ENCODE data around the gene CNTRL.

DNA sequence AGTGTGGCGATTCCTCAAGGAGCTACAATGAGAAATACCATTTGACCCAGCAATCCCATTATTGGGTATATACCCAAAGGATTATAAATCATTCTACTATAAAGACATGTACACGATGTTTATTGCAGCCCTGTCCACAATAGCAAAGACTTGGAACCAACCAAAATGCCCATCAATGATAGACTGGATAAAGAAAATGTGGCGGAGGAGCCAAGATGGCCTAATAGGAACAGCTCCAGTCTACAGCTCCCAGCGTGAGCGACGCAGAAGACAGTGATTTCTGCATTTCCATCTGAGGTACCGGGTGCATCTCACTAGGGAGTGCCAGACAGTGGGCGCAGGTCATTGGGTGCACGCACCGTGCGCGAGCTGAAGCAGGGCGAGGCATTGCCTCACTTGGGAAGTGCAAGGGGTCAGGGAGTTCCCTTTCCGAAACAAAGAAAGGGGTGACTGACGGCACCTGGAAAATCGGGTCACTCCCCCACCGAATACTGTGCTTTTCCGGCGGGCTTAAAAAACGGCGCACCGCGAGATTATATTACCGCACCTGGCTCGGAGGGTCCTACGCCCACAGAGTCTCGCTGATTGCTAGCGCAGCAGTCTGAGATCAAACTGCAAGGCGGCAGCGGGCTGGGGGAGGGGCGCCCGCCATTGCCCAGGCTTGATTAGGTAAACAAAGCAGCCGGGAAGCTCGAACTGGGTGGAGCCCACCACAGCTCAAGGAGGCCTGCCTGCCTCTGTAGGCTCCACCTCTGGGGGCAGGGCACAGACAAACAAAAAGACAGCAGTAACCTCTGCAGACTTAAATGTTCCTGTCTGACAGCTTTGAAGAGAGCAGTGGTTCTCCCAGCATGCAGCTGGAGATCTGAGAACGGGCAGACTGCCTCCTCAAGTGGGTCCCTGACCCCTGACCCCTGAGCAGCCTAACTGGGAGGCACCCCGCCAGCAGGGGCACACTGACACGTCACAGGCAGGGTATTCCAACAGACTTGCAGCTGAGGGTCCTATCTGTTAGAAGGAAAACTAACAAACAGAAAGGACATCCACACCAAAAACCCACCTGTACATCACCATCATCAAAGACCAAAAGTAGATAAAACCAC, 200.0 kb downstream of the BRINP1 start:
- PRO-cap: no peak

- PRO-cap: no peak
These were observed 186.9 kb upstream of the BRINP1 start for GRCh38 chr9:119555930-119556746.

- PRO-cap: no peak
These were observed 102.8 kb downstream of the CDK5RAP2 start for GRCh38 chr9:120477249-120477541.

- PRO-cap: no peak
These were observed 92.7 kb downstream of the CDK5RAP2 start for GRCh38 chr9:120487109-120487851.

DNA sequence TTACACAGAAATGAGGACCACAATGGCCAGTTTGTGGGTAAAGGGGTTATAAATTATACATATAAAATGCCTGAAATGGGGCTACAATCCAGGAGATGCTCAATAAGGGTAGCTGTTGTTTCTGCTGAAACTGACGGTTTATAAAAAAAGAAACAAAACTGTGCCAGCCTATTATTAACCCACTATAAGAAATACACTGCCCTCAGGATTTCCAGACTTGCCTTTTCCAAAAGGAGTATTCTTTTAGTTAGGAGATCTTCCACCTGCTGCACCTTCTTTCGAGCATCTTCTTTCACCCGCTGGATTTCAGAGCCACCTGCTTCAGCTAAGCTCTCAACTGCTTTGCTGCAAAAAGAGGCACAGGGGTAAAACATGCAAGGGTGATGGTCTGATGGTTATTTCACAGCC, 41.1 kb downstream of the CDK5RAP2 start:
- PRO-cap: no peak

DNA sequence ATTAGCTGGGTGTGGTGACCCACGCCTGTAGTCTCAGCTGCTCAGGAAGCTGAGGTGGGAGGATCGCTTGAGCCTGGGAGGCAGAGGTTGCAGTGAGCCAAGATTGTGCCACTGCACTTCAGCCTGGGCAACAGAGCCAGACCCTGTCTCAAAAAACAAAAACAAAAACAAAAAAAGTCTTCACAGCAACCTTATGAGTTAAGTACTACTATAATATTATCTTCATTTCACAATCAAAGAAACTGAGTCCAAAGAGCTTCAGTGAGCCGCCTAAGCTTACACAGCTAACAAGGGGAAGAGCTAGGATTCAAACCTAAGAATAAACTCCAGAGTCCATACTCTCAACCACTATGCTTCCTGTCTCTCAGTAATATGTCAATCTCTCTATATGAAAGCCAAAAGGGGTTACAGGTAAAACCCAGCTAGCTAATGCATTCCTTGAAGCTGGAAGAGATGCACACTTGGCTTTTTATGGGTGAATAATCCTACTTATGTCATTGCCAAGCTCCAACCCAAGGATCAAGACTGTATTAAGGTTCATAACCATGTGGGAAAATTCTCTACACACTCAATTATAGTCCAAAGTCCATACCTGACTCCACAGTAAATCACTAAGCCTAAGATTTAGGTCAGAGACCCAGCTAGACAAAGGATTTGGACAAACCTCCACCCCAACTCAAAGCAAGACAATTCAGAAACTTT, 2.0 kb downstream of the MEGF9 start:
- PRO-cap: unidirectional peak, plus-strand start at position 316 of the sequence; unidirectional peak, plus-strand start at position 632 of the sequence

DNA sequence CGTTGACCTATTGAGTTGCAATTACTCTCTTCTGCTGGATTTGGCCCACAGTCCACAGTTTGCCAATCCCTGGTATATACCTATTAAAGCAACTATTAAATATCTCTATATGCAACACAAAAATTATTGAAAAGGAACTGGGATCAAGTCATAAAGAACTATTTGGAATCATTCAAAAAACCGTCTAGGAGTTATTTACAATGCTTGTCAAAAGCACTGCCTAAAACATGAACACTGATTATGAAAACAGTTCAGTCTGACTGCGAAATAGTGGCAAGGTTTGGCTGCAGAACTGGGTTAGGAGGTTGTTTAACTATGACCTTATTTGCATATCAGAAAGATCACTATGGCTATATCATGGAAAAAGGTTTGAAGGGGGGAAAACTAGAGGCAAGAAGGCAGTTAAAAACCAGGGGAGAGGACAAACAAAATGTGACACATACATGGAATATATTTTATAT, 12.0 kb downstream of the FBXW2 start:
- PRO-cap: bidirectional peak, plus-strand start at position 372 of the sequence, minus-strand start at position 282 of the sequence

DNA sequence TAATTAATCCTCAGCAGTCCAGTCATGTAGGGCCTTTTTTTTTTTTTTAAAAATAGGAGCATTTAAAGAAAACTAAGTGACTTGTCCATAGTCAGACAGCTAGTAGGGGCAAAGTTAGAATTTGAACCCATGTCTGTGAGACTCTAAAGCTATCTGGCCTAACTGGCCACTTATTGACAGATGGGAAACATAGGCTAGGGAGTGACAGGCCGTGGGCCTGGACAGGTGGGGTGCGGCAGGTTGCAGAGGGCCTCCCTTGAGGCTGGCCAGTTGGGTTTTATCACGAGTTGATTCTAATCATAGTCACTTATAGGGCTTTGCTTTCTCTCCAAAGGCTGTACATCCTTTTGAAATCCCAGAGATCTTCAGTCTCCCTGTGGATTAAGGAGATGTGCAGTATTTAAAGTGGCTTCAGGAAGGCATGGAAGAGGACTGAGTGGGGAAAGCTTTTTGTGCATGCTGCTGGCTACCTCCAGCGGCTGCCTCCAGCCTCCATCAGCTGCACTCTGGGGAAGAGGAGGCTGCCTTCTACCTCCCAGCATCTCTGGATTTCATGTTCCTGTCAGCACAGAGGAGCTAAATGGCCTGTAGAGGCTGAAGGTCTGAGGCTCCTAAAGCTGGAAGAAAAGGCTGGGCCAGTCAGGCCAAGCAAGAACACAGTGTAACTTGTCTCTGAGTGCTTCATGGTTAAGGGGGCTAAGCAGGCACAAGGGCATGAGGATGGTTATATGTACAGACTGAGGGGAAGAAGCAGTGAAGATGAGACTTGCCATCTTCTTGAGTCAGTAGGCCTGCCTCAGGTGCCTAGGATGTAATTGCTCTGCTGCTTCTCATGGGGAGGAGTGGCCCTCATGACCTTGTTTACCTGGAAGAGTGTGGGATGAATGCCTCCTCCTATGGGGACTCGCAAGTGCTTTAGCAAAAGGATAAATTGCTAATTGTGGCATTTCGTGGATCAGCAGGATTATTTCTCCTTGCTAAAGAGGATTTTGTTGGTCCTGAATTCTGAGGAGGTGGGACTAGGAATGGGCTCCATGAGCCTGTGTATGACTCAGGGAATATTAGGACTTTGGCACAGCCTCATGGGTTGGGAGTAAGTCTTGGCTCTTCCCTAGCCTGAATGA, 8.5 kb upstream of the PSMD5 start:
- PRO-cap: no peak

DNA sequence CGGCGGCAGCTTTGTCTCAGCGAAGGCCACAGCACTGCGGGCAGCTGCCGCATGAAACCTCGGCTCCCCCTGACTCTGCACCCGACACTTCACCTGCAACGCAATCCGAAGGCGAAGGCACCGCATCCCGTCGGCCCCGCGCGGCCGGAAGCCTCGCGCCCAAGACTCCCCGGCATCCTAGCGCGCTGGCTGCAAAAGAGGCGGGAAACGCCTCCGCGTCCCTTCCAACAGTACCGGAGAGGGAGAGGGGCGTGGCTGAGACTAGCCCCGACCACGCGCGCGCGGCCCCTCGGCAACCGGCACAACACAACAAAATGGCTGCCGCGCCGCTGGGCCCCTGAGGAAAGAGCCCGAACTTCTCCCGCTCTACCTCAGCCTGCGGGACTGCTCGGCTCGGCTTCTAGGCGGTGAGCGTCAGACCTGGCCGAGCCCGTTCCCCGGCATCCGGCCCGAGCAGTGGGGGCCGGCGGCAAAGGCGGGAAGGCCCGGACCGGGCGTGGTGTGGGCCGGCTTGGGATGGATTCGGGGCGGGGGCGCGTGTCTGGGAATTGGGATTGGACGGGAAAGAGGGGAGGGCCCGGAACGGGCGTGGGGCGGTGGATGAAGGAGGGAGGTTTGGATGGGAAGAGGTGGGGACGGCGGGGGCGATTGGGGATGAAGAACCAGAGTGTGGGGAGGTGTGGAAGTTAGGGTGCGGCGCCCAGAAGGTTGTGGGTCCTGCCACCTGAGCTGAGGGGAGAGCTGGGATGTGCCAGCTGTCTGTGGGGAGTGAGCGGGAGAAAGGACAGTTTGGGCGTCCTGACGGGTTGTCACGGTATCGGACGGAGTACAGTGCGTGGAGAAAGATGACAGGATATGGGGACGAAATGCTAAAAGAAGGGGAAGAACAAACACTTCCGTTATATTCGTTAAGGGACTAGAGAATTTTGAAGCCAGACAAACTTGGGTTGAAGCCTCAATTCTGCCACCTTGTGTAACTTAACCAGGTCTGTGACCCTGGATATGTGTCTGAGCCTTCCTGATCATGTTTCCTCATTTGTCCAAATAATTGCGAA, at the start of gene CNTRL:
CNTRL (plus strand) TSS at position 295 of the 1,055 bp plus-strand sequence.
- PRO-cap: bidirectional peak, plus-strand start at position 295 of the sequence, minus-strand start at position 168 of the sequence; bidirectional peak, plus-strand start at position 632 of the sequence, minus-strand start at position 446 of the sequence

DNA sequence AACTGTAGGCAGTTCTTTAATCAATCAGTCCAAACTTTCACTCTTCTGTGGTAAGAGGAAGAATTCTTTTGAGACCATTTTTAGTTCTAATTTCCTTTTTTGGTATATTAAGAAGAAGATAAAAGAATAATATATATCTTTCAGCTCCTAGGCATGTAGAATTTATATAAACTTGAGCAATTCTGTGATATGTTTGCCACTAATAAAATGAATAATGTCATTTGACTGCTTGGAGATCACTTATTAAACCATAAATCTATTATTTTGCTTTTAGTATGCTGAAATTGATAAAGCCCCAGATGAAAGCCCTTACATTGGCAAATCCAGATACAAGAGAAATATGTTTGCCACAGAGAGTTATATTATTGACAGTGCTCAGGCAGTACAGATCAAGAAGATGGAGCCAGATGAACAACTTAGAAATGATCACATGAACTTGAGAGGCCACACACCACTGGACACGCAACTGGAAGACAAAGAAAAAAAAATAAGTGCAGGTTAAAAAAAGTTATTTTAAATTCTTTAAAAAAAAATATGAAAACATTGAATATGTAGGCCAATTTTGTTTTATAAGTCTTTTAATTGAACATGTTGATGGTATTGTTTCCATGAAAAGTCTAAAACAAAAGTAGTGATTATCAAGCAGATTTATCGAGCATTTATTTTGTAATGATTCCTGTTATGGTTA, 38.6 kb downstream of the CNTRL start:
- PRO-cap: no peak

- PRO-cap: no peak
These were observed 21.1 kb upstream of the RAB14 start for GRCh38 chr9:121222638-121223241.

- PRO-cap: no peak
These were observed 22.0 kb downstream of the GSN start for GRCh38 chr9:121289987-121290398.

DNA sequence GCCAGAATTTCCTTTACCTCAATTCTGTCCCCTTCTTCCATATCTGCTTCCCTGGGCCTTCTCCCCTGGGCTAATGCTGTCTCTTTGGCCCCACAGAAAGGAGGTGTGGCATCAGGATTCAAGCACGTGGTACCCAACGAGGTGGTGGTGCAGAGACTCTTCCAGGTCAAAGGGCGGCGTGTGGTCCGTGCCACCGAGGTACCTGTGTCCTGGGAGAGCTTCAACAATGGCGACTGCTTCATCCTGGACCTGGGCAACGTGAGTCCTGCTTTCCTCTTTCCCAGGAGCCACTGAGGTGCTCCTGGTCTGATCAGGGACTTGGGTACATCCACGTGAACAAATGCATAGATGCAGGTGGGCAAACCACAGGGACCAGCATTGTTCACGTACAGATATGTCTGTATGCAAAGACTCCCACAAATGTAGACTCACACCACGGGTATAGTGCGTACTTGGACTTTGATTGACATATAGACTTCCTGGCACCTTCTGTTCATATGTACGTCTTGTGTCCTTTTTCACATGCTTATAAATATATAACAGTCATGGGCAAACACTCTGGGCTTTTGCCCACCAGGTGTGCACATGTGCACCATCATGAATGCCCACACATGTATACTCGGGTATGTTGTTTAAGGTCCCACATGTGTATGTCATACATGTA, 42.8 kb downstream of the GSN start:
- PRO-cap: no peak

DNA sequence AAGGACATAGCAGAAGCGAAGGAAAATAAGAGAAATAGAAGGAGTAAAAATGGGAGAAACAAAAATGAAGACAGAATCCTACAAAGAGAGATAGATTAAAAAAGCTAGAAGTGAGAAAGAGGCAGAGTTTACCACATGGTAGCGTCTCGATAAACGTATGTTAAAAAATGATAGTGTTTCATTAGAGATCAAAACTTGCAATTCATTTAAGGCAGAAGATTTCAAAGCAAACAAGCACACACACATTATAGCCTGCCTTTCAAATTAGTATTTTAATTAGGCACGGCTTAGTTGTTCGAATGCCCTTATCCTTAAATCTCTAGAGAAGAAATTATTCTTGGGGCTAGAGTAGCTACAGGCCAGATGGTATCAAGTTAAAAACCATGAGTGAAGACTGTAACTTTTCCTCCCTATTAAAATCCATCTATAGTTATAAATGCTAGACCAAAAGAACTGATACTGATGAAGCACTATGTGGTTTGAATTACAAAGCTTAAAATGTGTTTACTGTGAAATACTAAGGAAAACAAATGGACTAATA, 5.9 kb downstream of the STOM start:
- PRO-cap: no peak

DNA sequence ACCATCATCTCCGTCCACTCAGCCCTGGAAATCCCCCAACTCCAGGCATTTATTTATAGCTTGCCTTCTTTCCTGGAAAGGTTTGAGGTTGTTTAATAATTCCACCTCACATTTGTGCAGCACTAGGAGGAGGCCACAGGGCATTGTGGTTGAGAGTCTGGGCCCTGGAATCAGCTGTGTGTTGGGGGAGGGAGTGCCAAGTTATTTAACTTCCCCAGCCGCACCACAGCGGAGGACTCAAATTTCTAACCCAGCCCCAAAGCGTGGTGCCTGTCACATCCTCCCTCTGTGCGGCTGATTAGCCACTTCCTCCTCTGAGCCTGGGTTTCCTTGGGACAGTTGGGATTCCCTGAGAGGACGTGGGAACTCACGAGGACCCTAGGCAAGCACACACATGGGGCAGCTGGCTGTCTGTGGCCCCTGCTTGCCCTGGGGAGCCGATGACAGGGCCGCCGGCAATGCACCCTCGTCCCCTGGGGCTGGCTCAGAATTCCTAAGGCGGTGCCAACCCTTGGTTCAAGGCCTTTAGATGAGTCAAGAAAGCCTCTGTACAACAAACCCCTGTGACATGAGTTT, 58.3 kb upstream of the GGTA1 start:
- PRO-cap: no peak

DNA sequence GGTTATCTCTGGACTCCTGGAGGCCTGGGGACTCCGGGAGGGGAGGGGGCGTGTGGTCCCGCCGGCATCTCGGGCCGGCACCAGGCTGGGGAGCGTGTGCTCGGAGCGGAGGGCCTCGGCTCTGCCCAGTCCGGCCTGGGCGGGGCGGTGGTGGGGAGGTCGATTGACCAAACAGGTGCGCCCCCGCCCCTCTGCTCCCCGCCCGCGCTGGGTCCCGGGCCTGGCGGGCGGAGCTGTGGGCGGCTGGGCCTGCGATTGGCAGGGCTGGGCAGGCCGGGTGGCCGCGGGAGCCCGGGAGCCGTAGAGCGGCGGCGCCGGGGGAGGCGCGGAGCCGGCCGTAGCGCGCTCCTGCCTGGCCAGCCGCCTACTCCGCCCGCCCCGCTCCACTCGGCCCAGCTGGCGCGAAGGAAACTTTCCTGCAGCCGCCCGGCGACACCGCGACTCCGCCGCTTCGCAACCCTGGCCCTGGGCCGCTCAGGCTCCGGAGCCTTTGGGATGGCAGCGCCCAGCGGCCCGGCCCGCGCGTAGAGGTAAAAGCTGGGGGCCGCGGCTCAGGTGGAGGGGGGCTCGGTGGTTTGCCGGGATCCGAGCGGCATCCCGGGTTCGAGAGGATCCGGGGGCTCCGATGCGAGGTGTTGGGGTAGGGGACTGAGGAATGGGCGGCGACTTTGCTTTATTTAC, 52.1 kb upstream of the DAB2IP start:
- PRO-cap: bidirectional peak, plus-strand start at position 303 of the sequence, minus-strand start at position 123 of the sequence

DNA sequence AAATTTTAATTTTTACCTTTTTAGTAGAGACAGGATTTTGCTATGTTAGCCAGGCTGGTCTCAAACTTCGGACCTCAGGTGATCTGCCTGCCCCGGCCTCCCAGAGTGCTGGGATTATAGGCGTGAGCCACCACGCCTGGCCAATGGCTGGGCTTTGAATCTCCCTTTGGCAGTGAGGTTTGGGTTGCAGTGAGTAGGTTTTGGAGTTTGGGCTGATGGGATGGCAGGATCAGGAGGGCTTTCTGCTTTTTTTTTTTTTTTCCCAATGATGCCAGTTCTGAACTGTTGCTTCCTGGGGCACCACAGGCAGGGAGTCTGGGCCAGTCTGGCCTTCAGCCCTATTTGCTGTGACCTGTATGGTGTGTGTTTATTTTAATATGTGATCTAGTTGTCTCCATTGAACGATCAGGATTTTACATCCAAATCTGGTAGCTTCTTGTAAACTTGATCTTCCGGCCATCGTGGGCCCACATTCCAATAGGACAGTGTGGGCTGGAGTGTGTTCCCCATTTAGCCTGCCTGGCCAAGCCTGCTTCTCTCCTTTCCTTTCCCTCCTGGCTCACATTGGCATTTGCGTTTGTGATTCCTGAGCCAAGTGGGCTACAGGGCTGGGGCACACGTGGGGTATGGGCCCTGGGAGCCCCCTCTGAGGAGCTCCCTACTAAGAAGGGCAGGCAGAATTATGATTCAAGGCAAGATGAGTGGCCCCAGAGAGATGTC, 25.9 kb upstream of the DAB2IP start:
- PRO-cap: no peak

- PRO-cap: no peak
These were observed 1.9 kb upstream of the DAB2IP start for GRCh38 chr9:121649300-121650084.

GRCh38 chr9:121734837-121735732, 83.7 kb downstream of the DAB2IP start:
- PRO-cap: no peak

DNA sequence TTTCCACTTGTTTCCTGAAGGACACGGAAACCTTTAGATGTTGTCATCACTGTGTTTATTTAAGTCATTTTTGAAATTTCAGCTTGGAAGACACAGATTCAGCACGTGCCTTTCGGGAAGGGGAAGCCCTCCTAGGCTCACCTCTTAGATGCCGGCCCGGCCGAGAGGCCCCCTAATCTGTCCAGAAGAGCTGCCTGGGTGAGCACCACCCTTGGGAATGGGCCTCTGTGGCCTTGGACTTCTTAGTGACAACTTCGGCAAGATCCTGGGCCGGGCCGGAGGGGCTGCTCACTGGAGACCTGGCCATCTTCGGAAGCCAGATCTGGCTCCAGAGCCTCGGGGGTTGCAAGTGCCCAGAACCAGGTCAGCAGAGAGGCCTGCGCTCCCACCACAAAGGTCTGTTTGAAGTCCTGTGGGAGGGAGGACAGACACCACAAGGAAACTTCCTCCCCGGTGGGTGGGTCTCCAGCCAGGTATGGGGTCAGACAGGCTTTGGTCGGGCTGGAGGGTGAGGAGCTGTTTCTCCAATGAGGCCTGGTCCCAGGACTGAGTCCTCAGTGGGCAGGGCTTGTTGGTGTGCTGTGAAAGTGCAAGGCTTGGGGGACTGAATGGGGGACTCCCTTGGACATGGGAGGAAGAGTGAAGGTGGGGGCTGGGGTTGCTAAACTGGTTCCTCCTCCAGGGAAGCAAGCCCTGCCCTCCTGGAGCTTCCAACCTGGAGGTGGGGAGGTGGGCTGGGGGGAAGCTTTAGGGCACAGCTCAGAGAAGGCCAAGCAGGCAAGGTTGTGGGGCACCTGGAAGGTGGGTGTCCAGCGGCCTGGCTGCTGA, 86.1 kb downstream of the DAB2IP start:
- PRO-cap: no peak

Data from left lobe of liver (tissue), 1 donor.